Thoracic aorta endothelial cell (primary cell): ENCODE results near the gene TMEM51.

GRCh38 chr1:14597584-14598023 is 881 bp upstream of the KAZN start:
- CAGE, long polyA plus RNA = no peak

GRCh38 chr1:14634344-14634801 is 35.9 kb downstream of the KAZN start:
- CAGE, long polyA plus RNA = no peak

GRCh38 chr1:14925012-14925572 is 228.5 kb upstream of the TMEM51 start:
- CAGE, long polyA plus RNA = no peak

- CAGE, long polyA plus RNA = no peak
Observed at GRCh38 chr1:14968211-14968833, 185.2 kb upstream of the TMEM51 start.

- CAGE, long polyA plus RNA = no peak
Observed at GRCh38 chr1:14970125-14970707, 183.3 kb upstream of the TMEM51 start.

GRCh38 chr1:15153339-15153860 is at the start of gene TMEM51:
TMEM51 (plus strand) TSS chr1:15153747.
- CAGE, long polyA plus RNA = no peak

DNA sequence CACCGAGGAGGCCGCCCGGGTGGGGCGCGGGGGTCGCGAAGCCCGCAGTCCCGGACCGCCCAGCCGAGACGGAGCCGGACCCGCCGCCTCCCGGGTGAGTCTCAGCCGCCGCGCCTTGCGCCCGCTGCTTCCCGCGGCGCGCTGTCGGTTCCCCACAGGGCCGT is 196 bp downstream of the TMEM51 start:
- CAGE, long polyA plus RNA = no peak

DNA sequence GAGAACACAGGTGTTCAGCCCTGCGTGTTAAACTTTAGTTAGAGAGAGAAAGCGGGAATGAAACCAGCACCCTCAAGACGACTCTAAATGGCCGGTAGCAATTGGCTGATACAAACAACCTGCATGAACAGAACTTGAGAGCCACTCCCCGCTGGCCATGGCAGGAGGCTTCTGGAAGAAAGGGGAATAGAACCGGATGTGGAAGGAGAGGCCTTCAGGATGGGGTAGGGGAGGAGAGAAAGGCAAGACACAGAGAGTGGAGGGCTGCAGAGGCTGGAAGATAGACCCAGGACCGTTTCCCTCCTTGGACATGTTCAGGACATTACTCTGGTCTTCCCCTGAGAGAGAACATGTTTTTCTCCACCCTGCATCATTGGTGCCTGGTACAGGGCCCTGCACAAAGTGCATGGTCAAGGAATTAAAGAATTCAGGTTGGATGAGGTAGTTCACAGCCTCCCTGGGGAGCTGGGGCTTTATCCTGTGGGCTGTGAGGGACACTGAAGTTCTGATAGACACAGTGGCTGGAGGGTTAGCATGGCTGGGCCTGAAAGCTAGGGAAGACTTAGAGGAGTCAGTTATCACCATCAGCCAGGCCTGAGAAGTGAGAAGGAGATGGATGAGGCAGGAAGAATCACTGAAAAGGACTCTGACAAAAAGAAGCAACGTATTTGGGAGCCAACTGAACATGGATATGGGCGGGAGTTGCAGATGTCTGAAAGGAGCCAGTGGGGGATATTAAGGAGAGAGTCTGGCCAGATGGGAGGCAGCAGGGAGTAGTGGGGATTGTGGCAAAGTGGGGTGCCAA is 22.9 kb downstream of the TMEM51 start:
- CAGE, long polyA plus RNA = no peak

DNA sequence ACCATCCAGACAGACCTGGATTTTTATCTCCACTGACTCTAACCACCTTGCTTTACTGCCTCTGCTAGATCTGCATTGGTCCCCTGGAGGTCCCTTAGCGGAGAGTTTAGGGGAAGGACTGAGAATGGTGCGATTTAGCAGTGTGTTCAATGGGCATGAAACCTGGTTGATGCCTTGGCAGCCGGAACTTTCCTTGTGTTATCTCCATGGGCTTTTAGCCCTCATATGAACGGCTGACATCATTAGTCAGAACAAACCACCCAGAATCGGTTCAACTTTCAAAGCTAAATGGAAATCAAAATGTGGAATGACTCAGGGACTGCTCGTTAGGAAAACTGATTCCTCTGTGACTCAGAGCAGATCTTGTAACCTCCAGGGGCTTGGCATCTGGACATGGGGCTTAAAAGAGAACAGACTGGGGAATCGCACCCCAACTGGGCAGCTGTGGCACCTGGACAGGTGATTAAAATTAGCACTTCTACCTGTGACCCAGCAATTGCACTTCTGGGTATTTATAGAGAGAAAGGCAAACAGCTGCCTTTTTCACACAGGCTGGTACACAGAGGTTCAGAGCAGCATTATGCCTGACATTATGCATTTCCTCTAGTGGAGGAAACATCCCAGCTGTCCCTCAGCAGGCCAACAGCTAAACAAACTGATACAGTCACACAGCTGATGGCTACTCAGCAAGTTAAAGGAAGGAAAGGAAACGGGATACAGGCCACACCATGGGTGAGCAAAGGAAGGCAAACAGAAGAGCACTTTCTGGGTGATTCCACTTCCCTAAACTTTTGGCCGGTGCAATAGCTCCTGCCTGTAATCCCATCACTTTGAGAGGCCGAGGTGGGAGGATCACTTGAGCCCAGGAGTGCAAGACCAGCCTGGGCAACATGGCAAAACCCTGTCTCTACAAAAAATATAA is 25.4 kb downstream of the TMEM51 start:
- CAGE, long polyA plus RNA = no peak

GRCh38 chr1:15187975-15189149 is 34.8 kb downstream of the TMEM51 start:
- CAGE, long polyA plus RNA = no peak

DNA sequence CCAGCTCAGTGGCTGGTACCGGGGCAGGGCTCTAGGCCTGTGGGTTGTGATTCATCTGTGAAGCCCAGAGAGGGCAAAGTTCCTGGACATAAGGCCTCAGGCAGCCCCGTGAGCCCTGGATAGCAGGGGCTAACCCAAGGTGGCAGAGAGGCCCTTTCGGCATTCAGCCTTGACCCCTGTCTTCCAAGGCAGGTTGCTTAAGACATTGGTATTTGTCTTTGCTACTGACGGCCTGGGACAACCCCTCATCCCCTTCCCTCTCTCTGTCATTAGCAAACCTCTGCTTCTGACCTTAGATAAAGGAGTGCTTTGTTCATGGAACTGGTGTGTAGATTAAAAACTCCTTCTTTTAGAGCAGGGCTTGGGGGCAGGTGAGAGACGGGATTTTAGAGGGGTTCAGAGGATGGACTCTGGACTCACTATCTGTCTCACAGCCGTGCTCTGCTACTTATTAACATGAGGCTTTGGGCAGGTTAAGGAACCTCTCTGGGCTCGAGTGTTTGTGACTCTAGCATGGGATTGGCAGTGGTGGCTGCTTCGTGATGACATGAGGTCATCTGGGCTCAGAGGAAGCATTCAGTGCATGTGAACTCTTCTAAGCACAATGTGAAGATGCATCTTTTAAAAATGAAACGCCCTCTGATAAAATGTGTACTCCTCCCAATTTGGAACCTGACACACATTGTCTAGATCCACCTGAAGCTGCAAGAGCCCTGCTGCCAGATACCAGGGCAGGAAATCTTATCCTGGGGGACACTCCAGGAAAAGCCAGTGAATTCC is 36.4 kb downstream of the TMEM51 start:
- CAGE, long polyA plus RNA = no peak

- CAGE, long polyA plus RNA = no peak
Observed at GRCh38 chr1:15218974-15219741, 27.9 kb upstream of the FHAD1 start.

DNA sequence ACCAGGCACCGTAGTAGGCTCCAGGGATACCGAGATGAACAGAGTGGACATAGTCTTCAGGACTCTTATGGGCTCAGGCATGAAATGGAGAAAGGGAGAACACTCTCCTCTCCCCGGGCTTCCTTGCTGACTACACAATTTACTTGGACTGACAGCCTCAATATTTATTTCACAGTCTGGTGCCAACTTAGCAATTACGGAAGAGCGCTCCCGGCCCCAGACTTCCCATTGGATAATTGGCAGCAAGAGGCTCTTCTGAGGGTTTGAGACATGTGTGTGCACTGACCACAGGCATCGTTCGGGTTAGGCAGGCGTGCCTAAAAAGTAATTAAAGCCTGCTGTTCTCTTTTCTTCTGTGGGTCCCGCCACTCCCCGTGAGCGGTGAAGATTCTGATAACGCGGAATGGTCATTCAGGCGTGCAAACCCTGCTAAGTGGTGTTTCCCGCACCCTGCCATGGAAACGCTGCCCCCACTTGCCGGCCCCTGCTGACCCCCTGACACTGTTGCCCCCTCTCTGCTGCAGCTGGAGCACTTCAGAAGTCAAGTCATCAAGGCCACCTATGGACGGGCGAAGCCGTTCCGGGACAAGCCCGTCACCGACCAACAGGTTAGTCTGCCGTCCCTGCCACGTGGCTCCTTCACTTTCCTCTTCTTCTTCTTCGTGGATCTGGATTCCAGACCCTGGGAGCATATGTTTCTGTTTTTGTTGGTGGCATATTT is 79.7 kb downstream of the FHAD1 start:
- CAGE, long polyA plus RNA = no peak

DNA sequence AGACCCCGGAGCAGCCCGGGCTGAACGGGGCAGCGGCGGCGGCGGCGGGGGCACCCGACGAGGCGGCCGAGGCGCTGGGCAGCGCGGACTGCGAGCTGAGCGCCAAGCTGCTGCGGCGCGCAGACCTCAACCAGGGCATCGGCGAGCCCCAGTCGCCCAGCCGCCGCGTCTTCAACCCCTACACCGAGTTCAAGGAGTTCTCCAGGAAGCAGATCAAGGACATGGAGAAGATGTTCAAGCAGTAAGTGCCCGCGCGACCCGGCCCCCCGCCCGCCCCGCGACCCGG is 294 bp downstream of the EFHD2 start:
- CAGE, long polyA plus RNA = no peak

DNA sequence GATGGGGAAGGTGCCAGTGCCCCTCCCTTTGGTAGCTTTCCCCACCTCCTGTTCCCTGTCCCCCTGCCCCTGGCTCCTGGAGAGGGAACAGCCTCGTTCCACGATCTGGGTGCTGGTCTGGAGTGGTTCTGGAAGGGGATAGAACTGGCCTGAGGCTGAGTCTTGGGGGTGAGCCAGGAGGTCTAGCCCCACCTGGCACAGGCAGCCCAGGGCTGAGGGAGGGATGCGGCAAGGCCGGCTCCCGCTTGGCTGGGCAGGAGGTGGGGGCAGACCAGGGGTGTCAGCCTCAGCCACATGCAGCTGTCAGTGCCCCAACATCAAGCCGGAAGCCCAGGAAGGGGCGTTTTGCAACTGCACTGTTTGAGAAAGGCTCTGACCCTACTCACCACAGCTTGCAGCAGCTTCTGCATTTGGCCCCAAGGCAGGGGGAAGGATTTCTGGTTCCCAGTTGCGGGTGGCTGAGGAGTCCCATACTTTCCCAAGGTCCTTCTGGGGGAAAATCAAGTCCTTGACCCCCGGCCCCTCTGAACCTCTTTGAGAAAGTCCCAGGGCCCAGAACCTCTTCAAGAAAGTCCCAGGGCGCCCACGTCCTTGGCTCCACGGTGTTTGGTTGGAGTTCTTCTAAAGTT is 1.9 kb downstream of the EFHD2 start:
- CAGE, long polyA plus RNA = no peak

DNA sequence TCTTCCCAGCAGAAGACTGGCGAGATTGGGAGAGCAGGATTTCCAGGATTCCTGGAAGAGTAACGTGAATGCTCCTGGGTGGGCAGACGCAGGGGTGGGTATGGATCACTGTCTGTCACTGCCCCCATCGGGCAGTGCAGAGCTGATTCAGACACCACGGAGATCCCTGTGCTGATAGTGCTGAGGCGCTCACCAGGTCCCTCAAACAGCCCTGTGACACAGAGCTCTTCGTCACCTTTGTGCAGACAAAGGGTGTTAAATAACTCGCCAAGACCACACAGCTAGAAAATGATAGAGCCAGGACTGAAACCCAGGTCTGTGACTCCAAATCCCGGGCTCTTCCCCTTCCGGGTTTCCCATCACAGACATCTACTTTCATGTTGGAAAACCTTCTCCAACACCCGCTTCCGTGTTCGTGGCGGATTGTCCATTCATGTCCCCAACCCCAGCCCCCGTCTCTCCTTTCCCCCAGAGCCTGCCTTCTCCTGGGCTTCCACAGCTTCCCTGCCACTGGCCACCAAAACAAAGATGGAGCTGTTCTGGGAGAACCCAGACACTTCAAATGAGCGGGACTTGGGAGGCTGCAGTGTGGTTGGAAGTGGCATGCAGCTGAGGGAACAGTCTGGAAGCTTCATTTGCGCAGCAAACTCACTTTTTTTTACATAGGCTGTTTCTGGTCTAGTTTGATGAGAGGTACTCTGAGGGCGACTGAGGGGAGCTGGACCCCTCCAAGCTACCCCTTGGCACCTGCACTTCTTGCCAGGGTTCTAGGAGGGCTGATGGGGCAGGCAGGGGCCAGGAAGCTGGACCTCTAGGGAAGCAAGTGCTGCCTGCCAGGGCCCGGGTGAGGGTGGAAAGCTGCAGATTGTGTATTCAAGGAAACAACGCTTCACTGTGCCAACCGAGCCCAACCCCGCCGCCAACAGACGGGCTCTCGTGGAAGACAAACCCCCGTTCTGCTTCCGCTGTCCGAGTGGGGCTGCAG is 2.8 kb downstream of the EFHD2 start:
- CAGE, long polyA plus RNA = no peak

DNA sequence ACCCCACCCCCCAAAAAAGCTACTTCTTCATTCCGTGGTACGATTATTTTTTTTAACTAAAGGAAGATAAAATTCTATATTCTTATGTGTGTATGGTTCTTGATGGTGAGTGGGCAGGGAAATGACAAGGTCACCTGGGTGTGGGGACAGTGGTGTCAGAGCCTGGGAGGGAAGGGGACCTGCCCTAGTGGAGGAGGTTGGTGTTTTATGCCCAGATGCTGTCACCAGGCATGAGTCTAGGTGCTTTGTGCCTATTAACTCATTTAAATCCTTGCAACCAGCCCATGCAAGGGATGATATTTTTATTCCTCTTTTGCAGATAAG is 8.0 kb upstream of the CTRC start:
- CAGE, long polyA plus RNA = no peak

GRCh38 chr1:15431011-15431392 is 7.2 kb upstream of the CTRC start:
- CAGE, long polyA plus RNA = no peak

DNA sequence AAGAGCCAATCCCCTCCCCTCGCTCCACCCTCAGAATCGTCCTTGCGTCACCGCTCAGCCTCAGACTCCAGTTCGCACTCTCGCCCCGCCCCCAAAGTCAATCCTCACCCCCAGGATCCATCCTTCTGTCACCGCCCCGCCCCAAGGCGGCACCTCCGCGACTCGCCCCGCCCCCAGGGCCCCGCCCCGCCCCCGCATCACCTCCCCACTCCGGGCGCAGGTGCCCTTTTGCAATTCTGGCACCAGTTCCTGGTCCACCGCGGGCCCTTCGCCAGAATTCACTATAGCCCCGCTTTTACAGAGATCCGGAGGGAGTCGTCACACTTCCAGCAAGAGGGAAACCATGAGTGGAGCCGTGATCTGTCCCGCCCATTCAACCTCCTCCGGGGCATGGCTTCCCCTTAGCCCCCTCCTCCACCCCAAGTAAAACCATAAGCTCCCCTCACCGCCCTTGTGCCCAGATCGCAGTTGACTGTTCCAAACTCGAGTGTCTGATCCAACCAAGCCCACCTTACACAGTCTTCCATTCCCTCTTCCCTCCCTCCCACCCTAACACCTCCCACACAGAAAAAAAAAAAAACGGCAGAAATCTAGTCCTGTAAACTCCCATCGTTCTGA is 1.1 kb upstream of the CASP9 start:
- CAGE, long polyA plus RNA = no peak

GRCh38 chr1:15603002-15604210 is 13.9 kb upstream of the DDI2 start:
- CAGE, long polyA plus RNA = no peak